RPMI7951 (cell line): Measurements from ENCODE around the gene KLK5.

- RAMPAGE, long total RNA, result no peak
Measured at GRCh38 chr19:50330312-50331273, 1.4 kb upstream of the KCNC3 start.

- RAMPAGE, long total RNA, result no peak
Measured at GRCh38 chr19:50341273-50341619, 12.1 kb upstream of the KCNC3 start.

GRCh38 chr19:50485250-50485638 lies 8.6 kb upstream of the GARIN5A start:
- RAMPAGE, long total RNA, result no peak

- RAMPAGE, long total RNA, result no peak
Measured at GRCh38 chr19:50501754-50502323, 9.2 kb downstream of the JOSD2 start.

- RAMPAGE, long total RNA, result no peak
Measured at GRCh38 chr19:50550026-50550920, 18.0 kb downstream of the LRRC4B start.

GRCh38 chr19:50791231-50791745 lies 1.1 kb downstream of the ACP4 start:
- RAMPAGE, long total RNA, result no peak

DNA sequence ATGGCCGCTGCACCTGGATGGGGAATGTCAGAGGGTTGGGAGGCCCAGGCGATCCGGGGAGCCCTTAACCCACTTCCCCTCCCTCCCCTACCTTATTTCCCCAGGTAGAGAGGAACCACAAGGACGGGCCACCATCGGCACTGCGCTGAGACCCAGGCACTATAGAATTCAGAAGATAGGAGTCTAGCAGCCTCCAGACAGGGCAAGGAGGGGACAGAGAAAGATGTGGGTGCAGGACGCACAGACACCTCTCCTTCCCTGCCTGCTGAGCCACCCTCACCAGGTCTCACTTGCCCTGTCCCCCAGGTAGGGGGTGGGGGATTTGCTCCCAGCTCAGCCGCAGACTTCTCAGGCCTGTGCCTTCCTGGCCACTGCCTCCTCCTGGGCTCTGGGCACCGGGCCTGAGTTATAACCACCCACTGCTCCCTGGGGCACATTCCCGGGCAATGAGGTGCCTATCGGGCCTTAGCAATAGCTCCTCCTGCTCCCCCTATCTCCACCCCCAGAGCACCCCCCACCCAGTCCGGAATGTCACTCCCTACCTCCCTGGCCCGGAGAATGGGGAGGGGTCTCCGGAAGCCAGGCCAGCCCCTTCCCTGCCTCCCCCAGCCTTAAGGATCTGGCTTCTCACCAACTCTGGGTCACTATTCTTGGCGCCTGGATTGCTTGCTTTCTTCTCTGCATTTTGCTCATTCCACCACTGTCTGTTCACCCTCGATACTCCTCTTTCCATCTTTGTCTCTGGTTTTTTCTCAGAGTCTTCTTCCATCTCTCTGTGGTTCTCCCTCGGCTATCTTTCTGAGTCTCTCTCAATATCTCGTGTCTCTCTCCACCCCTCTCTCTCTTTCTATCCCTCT lies at the start of gene KLK5:
TSS of gene KLK5 (minus strand) at position 383 of the 857 bp plus-strand sequence.
- RAMPAGE, long total RNA, result no peak

DNA sequence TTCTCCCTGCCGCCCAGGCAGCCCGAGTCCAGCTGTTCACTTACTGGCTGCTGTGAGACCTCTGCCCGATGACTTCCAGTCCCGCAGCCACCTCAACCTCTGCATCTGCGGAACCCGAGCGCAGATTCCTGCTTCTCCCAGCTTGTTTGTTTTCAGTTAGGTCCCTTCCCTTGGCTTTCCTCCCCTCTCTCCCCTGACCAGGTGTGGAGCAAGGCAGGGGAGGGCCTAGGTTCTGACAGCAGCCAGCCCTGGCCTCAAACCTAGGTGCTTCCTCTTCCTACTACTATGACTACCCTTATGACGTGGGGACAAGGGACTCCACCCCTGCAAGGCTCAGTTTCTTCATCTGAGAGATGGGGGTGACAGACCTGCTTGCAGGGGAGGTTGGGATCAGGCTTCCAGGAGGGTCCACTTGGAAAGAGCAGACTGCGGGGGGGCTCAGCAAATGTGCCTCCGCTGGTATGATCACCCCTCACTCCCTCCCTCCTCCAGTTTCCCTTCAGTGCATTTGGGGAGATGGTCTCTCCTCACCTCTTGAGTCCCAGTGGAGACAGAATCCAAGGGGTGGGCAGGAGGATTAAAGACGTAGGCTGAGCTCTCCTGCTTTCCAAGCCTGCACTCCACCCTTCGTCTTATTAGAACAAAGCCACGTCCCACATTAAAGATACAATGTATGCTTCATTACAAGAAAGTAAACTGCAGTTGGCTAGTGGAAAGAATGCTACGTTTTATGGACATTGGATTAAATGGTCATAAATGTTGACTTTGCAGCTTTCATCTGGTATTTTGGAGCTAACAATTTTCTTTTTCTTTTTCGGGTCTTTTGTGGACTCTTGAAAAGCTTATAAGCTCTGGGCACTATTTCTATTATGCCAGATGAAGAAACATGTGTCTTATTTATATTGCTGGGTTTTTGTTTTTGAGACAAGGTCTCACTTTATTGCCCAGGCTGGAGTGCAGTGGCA lies 1.3 kb upstream of the KLK11 start:
- RAMPAGE, long total RNA, result no peak

- RAMPAGE, long total RNA, result no peak
Measured at GRCh38 chr19:51225933-51226580, 1.2 kb downstream of the CD33 start.

DNA sequence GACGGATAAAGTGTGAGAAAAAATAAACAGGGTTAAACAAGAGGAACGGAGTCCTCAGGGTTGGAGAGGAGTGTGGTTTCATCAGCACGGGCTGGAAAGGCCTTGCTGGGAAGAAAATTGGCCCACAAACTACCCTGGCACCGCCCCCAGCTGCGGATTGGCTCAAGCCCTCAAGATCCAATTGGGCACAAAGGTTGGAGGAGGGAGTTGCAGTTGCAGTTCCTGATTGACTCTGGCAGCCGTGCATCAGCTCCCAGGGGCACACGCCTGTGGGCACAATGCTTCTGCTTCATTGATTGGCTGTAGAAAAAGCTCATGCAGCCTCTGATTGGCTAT lies 306 bp upstream of the SIGLECL1 start:
- RAMPAGE, long total RNA, result no peak

GRCh38 chr19:51364023-51364779 lies 2.0 kb downstream of the ETFB start:
- RAMPAGE, long total RNA, result no peak

- RAMPAGE, long total RNA, result no peak
Measured at GRCh38 chr19:51366012-51366216, 274 bp downstream of the ETFB start.

DNA sequence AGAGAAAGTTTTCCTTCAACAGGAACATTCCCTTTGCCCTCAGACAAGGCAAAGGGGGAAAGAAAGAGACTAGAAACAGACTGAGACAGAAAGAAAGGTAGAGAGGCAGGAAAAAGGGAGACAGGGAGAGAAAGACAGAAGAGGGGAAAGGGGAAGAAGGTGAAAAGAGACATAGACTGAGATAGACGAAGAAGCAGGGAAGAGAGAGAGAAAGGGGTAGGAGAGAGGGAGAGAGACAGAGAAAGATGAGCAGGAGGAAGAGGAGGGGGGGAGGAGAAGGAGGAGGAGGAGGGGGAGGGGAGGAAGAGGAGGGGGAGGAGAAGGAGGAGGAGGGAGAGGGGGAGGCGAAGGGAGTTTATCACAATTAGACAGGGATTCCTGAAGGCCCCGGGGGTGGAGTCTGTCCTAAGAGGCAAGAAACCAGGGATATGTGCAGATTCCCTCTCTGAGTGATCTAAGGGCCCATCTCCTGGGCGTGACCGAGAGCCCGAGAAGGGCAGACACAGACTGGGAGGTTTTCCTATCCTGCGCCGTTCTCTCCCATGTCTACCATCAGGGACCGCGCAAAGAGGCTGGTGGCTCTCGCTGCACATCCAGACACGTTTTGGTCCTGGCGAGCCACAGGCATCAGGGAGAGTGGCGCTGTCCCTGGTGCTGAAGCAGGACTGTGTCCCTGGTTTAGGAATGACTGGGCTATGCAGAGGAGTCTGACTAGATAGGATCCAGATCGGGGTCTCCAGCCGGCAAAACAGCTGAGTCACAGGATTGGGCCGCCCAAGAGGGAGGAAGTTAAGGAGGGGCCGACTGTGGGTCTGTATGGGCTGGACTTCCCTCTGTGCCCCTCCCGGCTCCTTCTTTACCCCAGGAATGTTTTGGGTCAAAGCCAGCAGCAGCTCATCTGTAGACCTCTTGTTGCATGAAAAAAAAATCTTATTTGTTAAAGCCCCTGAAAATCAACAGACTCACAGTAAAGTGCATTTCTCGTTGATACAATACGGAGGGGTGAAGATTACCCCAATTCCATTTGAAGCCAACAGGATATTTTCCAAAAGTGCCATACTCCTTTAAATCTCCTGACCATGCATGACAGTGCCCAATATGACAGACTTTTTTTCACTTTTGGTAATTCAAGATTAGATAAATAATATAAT lies 18.0 kb upstream of the ZNF175 start:
- RAMPAGE, long total RNA, result no peak

- RAMPAGE, long total RNA, result no peak
Measured at GRCh38 chr19:51651533-51652057, 5.0 kb upstream of the SIGLEC14 start.

DNA sequence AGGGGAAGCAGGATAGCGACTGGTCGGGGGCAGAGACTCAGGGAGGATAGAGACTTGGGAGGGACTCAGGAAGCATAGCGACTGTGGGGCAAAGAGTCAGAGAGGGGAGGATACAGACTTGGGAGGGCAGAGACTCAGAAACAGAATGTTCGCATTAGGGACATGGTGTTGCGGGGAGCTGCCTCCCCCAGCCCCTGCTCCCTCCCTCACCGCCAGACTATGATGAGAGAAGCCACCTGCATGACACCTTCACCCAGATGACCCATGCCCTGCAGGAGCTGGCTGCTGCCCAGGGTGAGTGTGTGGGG lies 1.1 kb downstream of the SPACA6 start:
- RAMPAGE, long total RNA, result no peak

DNA sequence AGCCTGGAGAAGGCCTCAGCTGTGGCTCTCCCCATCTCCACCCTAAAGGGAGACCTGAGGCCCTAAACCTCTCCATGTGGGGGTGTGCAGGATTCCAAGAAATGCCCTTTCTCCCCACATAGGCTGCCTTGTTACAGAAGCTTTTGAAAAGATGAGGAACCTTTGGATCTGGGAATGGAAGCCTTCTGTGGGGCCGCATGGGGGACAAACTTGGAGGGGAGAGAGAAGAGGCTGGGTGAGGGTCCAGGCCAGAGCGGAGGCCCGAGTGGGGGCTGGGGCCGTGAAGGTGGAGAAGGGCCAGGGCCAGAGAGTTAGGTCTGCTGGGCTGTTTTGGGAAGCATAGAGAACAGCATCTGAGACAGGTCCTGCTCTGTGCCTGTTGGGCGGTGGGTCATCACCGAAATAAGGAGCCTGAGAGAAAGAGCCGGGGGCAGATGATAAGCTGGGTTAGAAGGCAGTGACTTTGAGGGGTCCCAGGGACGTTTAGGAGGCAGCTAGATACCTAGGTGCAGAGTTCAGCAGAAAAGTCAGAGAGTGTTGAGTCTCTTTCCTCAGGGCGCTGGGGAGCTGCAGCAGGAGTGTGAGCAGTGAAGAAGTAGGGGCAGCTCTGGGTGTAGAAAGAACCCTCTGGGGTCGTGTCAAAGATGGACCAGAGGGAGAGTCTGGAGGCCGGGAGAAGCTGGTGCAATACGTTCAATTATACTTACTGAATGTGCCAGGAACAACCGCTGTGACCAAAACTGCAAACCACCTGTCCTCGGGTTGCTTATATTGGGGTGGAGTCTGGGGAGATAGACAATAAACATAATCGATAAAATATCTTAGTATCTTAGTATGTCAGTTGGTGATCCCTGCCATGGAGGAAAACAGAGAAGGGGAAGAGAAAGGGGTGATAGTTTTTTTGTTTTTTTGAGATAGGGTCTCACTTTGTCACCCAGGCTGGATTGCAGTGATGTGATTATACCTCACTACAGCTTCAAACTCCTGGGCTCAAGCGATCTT lies 2.7 kb downstream of the SPACA6 start:
- RAMPAGE, long total RNA, result no peak

DNA sequence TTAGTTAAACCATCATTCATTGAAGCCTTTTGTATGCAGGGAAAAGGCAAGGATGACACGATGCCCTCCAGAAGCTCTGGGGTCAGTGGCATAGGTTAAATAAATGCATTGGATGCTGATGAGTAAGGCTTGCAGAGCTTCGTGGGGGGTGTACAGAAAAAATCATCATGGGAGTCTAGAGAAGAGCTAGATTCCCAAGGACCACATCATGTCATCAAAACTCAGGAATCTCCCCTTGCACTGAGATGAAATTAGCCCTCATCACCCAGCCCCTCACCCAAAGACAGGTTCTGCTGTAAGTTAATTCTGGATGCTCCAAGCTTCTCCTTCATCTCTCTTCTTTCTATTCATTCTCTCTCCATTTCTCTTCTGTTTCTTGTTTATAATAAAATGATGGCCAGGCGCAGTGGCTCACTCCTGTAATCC lies 8.2 kb downstream of the FPR1 start:
- RAMPAGE, long total RNA, result no peak

- RAMPAGE, long total RNA, result no peak
Measured at GRCh38 chr19:51796068-51796955, 1.4 kb downstream of the FPR3 start.

GRCh38 chr19:51803936-51804510 lies 9.1 kb downstream of the FPR3 start:
- RAMPAGE, long total RNA, result no peak

GRCh38 chr19:51824270-51824901 lies 29.4 kb downstream of the FPR3 start:
- RAMPAGE, long total RNA, result no peak